Cardiac fibroblast (primary cell): ENCODE results near the gene HRK.

DNA sequence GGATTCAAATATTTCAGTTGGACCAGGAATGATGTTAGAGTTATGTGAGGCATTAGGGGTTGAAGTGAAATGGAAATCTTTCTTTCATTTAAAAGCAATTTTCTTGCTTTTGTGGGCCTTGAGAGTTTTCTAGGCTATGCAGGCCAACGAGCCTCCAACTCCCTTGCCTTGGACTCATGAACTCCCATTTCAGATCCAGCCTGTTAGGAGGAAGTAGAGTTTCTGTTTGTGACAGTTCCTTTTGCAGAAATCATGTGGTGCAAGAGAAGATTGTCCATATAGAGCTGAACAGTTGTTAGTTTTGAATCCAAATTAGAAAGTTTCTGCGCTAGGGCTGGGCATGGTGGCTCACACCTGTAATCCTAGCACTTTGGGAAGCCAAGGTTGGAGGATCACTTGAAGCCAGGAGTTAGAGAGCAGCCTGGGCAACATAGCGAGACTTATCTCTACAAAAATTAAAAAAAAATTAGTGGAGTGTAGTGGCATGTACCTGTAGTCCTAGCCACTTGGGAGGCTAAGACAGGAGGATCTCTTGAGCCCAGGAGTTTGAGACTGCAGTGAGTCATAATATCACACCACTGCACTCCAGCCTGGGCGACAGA lies 47.3 kb upstream of the MED13L start:
- RRBS, result no CpG with 5 or more reads among the region's 4 CpGs

GRCh38 chr12:116336658-116337189 lies 59.2 kb upstream of the MED13L start:
- RRBS, result no CpG with 5 or more reads among the region's 12 CpGs

GRCh38 chr12:116534359-116535114 lies 24.6 kb upstream of the MAP1LC3B2 start:
- RRBS, result no CpG with 5 or more reads among the region's 26 CpGs

DNA sequence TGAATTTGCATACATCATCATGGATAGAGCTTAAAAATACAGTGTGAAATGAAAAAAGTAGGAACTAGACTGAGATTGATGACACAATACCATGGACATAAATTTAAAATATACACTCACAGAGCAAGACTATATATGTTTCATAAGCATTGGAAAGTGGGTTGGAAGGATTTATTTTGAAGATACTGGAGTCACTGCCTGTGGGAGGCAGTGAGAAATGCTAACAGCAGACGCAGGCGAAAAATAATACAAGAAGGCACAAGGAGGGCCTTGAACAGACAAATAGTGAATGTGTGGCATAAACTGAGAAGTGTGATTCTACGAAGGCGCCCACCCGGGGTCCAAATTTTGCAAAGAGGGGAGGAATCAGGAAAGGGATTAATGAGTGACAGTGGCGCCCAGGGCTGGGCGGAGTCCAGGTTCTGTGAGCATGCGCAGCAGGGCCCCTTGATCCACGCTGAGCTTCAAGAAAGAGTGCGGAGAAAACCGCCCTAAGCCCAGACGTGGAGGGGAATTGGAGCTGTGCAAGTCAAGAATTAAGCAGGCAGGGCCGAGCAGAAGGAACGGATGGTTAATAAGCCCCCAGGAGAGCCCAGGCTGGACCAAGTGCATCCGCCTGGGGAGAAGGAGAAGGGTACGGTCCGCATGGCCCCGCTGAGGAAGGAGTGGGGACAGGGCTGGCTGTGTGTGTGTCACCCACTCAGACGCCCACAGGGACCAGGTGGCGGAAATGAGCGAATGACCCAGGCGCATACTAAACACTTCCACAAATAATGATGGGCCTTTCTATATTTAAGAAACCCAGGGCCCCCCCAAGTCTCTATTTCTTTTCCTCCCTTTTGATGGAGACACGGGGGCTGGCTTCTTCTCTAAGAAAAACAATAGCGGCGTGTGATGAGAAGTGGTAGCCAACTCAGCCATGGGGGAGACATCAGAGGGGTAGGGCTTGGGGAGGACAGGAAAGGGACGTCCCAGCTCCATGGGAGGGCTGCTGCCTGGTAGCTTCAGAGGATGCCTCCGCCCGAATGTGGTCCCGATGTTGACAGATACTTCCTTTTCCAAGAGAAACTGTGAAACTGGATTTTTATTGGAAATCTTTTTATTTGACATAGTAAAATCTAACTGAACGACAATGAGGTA lies 6.6 kb upstream of the MAP1LC3B2 start:
- RRBS, result no CpG with 5 or more reads among the region's 30 CpGs

GRCh38 chr12:116558414-116558740 lies 804 bp upstream of the MAP1LC3B2 start:
- RRBS, result no CpG with 5 or more reads among the region's 3 CpGs

DNA sequence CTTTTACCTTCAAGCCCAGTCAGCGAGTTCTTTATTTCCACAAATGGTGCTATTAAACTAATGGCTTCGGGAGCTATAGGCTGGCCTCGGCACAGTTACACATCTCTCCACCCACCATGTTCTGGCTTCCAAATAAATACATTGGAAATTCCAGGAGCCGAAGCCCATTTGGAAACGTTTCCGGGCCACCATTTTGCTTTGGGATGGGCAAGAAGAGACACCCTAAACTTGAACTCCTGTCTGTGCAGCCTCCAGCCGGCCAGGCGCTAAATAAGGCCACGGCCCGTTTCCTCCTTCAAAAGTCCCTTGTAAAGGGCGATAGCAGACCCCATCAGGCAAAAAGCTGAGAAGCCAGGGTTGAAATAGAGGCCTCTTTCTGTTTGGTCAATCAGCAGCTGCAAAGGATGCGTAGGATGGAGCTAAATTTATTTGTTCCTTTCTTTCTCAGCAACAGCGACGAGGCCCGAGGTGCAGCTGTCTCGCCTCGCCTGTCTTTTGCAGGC lies 320 bp upstream of the MAP1LC3B2 start:
- RRBS, result 55% methylated on average over 2 of the region's 17 CpGs

DNA sequence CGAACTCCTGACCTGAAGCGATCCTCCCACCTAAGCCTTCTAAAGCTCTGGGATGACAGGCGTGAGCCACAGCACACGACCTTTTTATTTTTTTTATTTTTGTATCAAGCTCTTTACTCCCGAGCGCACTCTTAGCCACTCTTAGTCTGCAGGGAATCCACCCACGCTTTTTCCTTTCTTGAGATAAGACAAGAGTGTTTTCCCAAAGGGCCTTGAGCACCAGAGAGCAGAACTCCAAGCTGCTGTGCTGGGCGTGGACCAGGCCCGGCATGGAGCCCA lies 23.5 kb downstream of the MAP1LC3B2 start:
- RRBS, result 0% methylated on average over 1 of the region's 9 CpGs

DNA sequence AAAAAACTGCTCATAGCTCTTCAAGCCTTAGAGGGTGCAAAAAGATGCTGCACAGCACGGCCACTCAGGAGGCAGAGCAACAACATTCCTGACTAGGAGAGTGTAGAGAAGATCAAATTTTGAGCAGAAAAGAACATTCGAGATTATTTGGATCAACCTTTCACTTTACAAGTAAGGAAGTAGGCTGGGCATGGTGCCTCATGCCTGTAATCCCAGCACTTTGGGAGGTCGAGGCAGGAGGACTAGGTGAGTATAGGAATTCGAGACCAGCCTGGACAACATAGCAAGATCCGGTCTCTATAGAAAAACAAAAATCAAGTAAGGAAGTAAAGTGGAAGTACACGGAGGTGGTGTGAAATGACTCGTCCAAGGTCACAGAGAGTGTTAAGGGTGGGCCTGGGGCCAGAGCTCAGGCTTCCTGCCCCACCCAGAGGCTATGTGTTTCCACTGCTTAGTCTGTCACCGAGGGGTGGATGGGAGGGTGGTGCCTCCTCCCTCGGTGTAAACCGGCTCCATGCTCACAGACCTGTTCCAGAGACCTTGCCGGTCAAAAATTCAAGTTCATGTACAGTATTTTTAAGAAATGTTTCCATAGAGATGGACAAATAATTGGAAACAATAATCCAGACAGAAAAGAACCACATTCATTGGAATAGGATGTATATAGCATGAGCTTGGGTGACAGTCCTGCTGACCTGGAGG lies 51.9 kb downstream of the MAP1LC3B2 start:
- RRBS, result no CpG with 5 or more reads among the region's 11 CpGs

DNA sequence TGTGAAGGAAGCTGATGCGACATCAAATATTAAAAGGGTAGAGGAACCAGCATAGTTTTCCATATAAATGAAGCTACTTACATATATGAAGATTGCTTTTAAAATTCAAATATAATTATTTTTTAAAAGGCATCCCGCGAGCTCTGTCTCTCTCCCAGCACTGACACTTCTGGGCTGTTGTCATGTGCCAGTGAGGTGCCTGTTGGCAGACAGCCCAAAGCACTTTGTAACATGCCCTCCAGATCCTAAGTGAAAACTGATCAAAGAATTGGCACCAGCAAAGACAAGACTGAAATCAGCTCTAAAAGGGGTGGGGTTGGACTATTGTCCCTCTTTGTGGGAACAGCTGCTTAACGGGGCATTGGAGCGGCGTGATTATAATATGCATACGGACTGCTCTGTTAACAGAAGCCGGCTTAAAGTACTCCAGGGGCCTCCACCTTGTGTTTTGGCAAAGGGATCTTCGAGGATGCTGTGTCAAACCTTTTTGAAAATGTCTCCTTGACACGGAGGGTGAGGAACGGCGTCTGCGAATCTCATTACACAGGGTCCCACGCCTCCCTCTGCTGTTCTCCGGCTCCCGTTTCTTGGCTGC lies 44.6 kb downstream of the SPRING1 start:
- RRBS, result no CpG with 5 or more reads among the region's 16 CpGs

GRCh38 chr12:116708703-116709660 lies 28.9 kb downstream of the SPRING1 start:
- RRBS, result no CpG with 5 or more reads among the region's 28 CpGs

- RRBS, result no CpG with 5 or more reads among the region's 18 CpGs
These were observed 21.7 kb downstream of the RNFT2 start for GRCh38 chr12:116759679-116760336.

DNA sequence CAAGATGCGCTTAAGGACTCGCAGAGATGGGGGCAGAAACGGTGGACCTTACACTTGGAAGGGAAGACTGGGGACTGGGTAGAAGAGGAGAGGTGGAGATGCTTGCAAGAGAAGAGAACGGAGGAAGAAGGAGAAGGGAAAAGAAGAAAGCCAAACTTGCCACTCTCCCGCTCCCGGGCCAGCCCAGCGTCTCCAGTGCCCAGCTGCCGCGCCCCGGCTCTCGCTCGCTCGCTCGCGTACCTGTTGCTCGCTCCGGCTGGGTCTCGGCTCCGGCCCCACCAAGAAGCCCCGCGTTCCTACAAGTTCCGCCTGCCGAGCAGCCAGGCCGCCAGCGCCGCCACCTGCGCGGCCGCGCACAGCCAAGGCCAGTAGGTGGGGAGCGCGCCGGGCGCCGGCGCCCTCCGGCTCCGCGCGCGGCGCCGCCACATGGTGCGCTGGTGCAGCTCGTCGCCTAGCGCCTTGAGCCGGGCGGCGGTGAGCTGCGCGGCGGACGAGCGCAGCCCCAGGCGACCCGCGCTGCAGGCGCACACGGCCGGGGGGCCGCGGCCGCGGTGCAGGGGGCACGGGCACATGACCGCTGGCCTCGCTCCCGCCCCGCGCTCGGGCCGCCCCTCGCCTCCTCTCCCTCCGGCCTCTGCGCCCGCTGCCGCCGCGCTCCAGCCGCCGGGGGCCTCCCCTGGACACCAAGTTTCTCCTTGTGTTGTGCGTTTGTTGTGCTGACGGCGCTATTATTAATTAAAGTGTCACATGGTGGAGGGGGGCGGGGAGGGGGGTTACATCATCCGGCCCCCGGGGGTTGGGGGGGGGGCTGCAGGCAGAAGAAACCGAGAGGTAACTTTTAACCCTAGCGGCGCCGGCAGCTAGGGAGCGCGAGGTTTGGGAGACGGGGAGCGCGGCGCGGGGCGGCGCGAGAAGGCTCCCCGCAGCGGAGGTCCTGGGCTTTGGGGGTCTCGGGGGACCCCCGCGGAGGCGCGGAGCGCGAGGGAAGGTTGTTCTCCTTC lies at the start of gene HRK:
Gene HRK (minus strand): TSS at position 706 of the 1,001 bp plus-strand sequence.
- RRBS, result 1% methylated on average over 53 of the region's 111 CpGs

DNA sequence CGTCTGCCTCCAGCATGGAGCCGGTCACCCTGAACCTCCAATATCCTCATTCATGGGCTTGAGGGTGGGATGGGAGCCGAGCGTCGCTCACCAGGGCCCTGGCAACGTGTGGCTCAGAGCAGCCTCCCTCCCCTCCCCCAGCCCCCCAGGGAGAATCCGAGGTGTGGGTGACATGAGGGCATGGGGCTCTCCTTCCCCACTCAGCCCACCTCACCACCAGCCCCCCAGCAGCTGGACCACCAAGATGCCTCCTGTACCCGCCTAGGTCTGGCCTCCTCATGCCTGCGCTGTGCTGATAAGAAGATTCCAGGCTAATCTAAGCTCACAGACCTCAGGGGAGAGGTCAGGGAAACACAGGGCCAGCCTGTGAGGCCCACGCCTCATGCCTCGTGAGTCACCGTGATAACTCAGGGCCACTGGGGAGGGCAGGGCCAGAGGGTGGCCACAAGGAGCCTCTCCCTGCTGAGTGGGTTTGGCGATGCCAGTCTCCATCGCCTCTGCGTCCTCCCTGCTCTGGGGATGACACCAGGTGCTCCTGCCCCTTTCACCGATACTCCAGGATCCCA lies 57.0 kb downstream of the TESC start:
- RRBS, result no CpG with 5 or more reads among the region's 16 CpGs

DNA sequence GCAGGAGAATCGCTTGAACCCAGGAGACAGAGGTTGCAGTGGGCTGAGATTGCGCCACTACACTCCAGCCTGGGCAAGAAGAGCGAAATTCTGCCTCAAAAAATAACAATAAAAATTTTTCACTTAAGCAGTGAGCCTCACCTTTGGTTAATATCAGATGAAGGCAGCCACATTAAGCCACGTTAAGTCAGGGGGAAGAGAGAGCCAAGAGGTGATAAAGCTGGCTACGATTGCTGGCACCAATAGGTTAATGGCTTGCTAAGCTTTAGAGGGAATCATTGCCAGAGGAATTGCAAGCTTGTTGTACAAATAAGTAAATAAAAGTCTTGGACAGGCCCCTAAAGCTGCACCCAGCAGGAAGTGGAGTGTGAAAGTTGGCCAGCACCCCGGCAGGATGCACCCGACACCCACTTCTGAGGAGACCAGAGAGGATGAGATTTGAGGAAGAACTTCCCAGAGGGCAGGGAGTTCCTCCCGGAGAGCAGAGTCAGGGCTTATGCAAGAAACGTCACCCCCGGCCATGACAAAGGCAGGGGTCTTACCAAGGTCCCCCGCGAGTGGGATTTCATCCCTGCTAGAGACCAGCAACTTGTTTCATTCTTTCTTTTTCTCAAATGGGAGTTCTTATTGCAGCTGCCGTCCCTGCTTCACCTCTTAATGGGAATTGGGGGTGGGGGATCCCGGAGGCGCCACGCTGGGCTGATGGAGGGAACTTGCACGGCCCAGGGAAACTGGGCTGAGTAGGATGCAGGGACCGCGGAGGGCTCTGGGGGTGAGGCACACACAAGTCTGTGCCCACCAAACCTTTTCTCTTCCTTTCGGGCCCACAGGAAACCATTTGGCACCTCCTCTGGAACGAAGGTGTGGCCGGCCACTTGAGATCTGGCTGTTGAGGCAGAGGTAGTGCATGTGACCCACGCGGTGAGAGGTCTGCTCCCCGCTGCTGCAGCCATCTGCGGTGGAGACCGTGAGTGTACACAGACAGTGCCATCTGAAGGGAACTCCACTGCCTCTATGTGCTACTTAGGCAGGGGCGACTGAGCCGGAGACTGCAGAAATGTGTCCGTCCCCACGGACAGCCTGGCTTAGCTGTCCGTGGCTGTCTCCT lies 41.7 kb upstream of the TESC start:
- RRBS, result 14% methylated on average over 4 of the region's 32 CpGs

DNA sequence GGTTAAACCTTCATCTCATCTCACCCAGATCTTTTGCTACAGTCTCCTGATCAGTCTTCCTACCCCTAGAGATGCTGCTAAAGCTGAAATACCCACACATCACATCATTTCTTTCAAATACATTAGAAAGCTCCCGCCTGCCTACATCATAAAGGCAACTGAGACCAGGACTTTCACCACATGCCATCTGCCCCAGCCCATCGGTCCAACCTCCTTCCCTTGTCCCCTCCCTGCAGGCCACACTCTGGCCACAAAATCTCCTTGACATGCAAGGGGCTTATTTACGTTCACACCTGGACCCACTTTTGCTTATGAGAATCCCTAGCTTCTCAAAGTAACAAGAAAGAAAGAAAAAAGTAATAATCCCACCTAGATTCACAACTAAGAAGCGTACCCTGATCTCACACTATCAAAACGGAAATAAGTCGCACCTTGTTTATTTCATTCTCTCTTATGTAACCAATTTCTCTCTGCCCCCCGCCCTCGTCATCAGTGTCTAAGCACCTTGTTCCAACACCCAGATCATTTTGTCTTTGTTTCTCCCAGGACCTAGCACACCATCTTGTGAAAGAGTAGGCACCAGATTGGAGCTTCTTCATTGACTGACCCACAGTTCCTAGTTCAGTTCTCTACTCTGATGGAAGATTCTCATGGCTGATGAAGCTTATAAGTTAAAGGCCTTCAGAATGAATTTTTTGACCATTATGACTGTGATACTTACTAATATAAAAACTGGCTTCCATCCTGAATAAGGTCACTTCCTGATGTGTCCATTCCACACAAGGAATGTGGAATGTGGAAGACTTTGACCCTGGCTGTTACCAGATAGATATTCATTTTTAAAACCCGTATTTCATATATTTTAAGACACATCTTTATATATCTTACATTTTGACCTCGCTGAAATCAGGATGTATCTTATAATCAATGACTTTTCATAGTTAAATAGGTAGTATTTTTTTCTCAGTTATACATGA lies 7.7 kb downstream of the WSB2 start:
- RRBS, result no CpG with 5 or more reads among the region's 10 CpGs

GRCh38 chr12:118307508-118308050 lies 65.1 kb downstream of the TAOK3 start:
- RRBS, result no CpG with 5 or more reads among the region's 5 CpGs

- RRBS, result 1% methylated on average over 3 of the region's 21 CpGs
These were observed 285 bp upstream of the TAOK3 start for GRCh38 chr12:118373015-118373368.

DNA sequence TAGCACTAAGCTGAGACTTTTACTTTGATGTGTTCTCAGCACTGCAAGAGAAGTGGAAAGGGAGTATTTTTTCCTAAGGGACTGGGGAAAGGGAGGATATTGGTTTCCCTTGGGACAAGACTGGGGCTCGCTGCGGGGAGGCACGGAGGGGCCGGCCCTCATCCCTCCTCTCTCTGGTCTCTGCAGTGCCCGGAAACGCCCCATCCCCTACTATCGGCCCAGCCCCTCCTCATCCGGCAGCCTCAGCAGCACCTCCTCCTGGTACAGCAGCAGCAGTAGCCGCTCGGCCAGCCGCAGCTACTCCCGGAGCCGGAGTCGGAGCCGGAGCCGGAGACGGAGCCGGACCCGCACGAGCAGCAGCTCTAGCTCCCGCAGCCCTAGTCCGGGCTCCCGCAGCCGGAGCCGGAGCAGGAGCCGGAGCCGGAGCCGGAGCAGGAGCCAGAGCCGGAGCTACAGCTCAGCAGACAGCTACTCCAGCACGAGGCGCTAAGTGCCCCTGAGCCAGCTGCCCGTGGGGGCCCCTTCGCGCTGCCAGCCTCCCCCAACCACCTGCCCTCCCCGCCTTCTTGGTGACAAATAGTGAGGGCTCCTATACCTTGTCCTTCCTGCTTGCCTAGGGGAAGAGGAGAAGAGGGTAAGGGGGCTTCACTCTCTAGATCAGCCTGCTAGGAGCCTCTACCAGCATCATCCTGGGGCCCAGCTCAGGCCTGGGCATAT lies 22.3 kb upstream of the HSPB8 start:
- RRBS, result 62% methylated on average over 11 of the region's 35 CpGs

GRCh38 chr12:119193802-119194306 lies 15.1 kb downstream of the HSPB8 start:
- RRBS, result no CpG with 5 or more reads among the region's 6 CpGs

GRCh38 chr12:119195171-119195846 lies 16.6 kb downstream of the HSPB8 start:
- RRBS, result 94% methylated on average over 2 of the region's 21 CpGs